ENCODE measurements around the genes DSG4, RNF125, KLHL14 and DTNA.

GRCh38 chr18:31376592-31376975 is at the start of gene DSG4:
Gene DSG4, plus strand, starts transcription at chr18:31376777.
- PRO-cap = no peak

DNA sequence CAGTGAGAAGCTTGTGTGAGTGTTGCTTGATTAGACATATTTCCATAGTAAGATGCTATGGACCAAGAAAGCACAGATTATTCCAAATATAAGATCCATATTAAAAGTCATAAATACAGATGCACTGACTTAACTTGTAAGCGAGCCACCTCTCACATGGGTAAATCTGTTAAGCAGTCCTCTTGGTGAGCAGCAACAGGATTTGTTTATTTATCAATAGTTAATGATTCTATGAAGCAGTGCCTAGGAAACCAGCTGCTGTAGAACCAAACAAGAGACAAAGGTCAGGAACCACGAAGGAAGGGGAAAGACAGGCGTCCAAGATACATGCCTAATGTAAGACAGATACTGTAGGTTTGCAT is 24.9 kb downstream of the DSG4 start:
- PRO-cap = no peak

GRCh38 chr18:31657905-31658191 is 26.5 kb downstream of the B4GALT6 start:
- PRO-cap = no peak

GRCh38 chr18:32018032-32019205 is at the start of gene RNF125:
Gene RNF125, plus strand, starts transcription at chr18:32018825.
- PRO-cap = bidirectional peak, plus-strand start at chr18:32018825, minus-strand start at chr18:32018696

DNA sequence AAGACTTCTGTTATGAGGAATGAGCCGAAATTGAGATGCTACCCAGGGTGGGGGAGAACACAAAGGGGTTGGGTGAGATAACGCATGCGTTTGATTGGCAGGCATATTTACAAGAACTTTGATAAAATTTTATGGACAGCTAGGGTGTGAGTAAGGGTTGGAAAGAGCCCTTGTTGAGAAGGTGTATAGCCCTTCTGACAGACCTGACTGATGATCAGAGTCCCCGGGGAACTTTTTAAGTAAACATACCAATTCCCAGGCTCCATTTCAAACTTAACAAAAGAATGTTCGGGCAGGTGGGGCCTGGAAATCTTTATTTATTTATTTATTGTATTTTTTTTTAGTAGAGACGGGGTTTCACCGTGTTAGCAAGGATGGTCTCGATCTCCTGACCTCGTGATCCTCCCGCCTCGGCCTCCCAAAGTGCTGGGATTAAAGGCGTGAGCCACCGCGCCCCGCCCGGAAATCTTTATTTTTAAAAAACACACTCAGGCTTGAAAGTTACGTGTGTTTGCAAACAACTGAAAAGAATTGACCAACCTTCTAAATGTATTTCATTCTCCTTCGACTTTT is 2.0 kb downstream of the RNF138 start:
- PRO-cap = no peak

DNA sequence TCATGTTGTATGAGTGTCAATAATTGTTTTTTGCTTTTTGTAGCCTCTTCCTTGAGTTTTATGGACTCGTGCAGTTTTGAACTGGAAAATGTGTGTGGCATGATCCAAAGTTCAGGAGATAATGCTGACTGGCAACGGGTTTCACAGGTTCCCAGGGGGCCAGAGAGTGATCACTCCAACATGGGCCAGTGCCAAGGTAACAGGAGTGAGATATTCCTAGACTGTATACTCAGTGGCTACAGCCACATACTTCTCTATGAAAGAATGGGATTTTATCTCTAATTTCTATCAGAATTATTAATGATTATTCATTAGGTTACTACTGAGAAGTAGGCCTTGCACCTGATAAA is 18.2 kb downstream of the MEP1B start:
- PRO-cap = no peak

DNA sequence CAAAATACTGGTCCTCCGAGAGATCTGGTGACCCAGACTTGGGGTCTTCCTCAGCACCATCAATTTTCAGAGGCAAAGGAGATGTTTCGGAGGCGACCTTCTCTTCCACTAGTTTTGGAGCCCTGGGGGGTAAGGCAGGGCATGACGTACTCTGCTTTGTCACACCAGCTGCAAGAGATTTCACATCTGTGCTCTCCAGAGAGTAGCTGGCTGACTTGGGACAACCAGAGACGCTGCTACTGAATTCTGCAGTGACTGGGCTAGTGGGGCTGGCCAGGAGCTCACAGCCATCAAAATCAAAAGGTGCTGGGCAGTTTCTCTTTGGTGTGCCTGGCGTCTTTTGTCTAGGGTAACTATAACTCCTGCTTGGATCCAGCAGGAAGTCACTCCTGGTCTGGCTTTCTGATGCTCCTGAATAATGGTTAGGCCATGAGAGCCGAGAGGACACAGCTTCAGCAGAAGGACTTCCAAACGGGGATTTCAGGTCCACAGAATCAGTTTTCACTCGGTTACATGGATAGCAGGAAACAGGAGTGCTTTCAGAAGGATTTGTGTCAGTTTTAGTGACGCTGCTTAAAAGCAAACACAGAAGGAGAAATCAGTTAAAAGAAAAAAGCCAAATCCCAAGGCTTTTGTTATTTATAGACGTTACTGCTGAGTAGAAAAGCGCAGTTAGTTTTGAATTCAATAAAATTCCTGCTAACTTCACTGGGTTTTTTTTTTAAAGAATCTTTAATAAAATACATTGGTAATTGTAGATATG is 78.5 kb downstream of the MEP1B start:
- PRO-cap = no peak

GRCh38 chr18:32772829-32773564 is at the start of gene KLHL14:
Gene KLHL14, minus strand, starts transcription at chr18:32773023.
- PRO-cap = no peak

DNA sequence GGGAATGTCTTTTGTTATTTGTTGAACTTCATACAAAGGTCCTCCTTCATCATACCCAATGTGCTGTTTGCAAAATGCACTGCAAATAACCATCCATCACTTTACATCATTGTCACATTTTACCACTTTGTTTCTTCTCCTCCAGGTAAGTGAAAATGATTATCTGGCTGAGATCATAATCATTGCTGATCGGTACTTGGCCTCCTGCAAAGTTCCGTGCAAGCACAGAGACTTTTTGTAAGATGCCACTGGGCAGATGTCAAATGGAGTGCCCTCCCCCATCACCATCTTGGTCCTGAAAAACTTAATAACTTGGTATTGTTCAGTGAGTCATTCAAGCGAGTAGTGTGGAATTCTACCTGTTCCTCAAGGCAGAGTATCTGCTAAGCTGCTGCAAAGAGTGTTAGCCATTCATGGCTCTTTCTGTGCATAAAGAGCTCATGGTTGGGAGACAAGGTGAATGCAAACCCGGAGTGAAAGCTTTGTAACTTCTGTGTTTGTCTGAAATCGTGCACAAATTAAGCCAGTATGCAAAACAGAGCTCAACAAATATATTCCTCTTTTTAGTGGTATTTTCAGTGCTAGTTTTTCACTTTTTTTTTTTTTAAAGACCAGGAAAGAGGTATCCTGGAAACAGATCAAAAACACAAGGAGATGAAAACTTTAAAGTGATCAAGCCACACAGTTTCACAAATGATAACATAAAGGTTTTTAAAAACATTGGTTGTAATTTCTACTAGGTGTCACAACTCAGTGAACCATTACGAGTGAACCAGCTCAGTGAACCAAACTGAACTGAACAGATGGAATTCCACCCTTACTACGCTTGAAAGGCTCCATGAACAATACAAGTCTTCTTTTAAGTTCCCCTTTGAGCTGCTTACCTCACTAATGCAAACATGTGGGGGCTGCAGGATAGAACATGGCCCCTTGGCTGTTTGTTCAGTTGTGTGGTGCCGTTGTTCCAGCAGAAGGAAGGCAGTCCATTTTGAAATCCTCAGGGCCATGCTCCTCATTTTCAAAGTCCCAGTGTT is 30.4 kb upstream of the KLHL14 start:
- PRO-cap = no peak

- PRO-cap = no peak
These were observed 65.6 kb downstream of the NOL4 start for GRCh38 chr18:34158741-34159796.

- PRO-cap = no peak
These were observed 105.6 kb upstream of the NOL4 start for GRCh38 chr18:34330410-34330711.

- PRO-cap = bidirectional peak, plus-strand start at chr18:34594494, minus-strand start at chr18:34594384
These were observed 116.1 kb upstream of the DTNA start for GRCh38 chr18:34593669-34594729.

GRCh38 chr18:34710147-34710410 is at the start of gene DTNA:
Gene DTNA, plus strand, starts transcription at chr18:34710298.
- PRO-cap = no peak

DNA sequence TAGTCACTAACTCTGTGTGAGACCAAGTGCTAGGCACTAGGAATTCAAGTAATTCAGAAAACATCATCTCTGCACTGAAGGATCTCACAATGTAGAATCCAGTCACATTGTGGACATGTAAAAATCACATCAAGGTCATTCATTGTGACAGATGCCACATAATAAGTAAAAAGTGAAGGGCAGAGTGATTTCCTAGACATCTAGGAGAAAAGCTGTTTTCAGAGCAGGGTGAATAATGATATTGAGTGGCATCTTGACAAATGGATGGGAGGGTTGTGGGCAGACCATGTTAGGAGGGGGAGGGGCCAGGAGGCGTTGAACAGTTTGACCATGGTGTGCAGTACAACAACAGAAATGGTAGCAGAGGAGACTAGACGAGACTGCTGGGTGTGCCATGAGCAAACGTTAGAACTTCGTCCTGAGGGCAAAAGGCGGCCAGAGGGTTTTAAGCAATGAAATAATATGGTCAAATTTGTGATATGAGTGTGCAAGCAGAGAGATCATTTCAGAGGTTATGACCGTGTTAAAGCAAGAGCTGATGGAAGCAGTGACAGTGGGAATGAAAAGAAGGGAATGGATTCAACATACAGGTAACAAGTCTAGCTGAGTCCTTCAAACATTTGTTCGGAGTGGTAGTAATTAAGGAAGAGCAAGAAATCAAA is 93.9 kb downstream of the DTNA start:
- PRO-cap = no peak

DNA sequence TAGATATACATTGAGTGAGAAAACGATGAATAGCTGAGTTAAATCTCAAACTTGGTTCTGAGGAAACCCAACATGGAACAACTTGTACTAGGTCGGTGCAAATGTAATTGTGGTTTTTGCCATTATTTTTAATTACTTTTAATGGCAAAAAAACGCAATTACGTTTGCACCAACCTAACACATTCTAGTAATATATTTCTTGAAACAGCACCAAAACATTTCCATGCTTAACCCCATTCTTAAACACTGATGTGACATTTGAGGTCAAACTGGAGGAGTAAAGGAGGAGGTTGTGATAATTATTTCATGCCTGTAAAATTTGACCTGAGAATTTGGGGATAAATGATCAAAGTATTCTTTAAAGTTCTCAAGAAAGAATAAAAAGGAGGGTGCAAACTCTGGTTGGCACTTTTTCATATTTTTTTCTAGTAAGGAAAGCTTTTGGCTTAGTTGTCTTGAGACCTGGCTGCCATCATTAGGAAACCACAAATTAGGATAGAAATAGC is 143.0 kb downstream of the DTNA start:
- PRO-cap = no peak

DNA sequence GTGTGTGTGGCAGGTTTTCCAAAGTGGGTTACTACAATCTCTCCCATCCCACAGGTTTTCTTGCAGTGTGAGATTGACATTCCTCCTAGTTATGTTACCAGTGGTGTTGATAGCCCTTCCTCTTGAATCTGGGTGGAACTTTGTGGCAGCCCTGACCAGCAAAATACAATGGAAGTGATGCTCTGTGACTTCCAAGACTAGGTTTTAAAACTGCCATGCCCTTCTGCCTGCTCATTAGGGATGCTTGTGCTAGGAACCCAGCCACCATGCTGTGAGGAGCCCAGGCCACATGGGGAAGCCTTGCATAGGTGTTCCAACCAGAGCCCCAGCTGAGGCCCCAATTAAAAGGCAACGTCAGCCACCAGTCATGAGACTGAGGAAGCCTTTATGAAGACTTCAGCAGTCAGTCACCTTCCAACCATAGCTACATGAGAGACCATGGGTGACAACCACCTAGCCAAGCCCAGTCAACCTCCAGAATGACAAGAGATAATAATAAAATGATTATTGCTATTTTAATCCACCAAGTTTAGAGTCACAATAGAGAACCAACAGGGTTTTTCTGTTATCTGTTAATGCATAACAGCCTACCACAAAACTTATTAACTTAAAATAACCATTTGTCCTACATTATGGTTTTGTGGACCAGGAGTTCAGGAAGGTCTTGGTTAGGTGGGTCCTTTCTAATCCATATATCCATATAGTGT is 13.9 kb upstream of the MAPRE2 start:
- PRO-cap = no peak

GRCh38 chr18:35410576-35410932 is 33.4 kb upstream of the ZNF396 start:
- PRO-cap = no peak

DNA sequence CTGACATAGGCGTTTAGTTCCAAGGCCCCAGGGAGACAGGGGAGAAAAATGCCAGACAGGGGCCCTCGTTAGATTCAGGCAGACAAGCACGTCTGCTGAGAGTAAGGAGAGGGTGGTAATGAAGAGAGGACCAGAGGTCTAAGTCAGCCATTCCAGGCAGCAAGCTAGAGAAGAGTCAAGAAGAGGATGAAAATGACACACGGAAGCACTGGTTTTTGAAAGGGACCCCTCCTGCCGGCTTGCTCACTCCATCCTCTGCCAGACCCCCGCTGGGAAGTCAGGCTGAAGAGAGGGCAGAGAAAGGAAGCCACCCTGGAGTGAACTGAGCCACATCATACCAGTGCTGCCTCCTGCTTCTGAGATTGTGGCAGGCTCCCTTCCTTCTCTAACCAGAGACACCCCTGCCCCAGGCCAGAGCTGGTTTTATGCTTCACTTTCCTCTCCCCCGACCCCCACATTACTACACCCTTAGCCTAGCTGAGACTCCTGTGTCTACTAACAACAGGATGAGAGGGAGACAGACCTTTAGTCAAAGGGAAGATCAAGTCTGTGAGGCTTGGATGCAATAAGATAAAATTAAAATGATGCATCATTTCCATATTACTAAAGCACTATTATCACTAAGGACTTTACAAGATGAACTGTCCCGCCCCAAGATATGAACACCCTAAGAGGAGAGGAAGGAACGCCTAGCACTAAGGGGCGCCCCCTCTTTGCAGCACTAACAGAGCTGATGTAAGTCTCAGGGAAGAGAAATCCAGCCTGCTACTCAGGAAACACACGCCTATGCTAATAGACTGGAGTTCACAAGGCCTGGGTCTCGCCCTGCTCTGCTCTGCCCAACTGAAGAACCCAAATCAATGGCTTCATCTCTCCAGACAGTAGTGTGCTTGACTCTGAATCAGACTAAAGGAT is 6.3 kb downstream of the INO80C start:
- PRO-cap = no peak

- PRO-cap = no peak
These were observed 28.6 kb downstream of the GALNT1 start for GRCh38 chr18:35610079-35610686.

- PRO-cap = no peak
These were observed 105.3 kb downstream of the GALNT1 start for GRCh38 chr18:35686840-35687262.

All from tibial artery (tissue), 1 donor.